Helper T cell (primary cell): ENCODE data around the genes SLC25A33 and PGD.

- PRO-cap, 2 experiments = no peak in any of the 2 experiments
Observed at GRCh38 chr1:9280117-9280700, 12.5 kb upstream of the SPSB1 start.

DNA sequence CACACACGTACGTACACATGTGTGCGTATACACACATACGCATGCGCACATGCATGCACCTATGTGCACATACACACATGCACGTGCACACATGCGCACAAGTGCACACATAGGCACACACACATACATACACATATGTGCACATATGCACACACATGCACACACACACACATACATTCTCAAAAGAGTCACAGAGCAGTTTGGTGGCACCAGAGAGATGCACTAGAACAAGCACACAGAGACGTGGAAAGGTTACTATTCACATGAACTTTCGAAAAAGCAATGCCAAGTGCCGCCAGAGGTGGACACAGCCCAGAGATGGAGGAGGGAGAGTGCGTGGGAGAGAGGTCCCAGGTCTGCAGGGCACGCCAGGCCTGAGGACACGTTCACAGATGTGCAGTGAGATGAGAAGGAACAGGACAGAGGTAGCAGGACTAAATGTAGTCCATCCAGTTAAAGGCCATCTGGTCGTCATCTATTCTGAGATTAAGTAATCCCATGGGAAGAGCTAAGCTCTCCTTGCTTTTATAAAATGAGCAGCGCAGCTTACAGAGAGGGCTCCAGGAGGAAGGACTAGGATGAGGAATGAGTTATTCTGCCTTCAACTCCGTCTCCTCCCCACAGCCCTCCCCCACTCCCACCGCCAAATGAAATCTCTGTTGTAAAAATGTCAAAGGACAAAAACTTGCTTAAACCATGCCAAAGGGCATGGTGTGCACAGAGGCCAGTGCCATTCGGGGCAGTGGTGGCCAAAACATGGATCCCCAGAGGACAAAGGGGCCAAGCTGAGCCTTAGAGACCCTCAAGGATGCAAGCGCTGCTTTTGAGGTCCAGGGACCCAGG lies 85.5 kb upstream of the SLC25A33 start:
- PRO-cap, 2 experiments = no peak in any of the 2 experiments

GRCh38 chr1:9494760-9495591 lies 44.3 kb upstream of the SLC25A33 start:
- PRO-cap, 2 experiments = no peak in any of the 2 experiments

- PRO-cap, 2 experiments = peak in 2 of 2 experiments; most common plus-strand start chr1:9539489 (in 2); most common minus-strand start chr1:9539855 (in 2)
Observed at GRCh38 chr1:9539314-9540465, at the start of gene SLC25A33. TSS of gene SLC25A33 (plus strand) at chr1:9539465.

DNA sequence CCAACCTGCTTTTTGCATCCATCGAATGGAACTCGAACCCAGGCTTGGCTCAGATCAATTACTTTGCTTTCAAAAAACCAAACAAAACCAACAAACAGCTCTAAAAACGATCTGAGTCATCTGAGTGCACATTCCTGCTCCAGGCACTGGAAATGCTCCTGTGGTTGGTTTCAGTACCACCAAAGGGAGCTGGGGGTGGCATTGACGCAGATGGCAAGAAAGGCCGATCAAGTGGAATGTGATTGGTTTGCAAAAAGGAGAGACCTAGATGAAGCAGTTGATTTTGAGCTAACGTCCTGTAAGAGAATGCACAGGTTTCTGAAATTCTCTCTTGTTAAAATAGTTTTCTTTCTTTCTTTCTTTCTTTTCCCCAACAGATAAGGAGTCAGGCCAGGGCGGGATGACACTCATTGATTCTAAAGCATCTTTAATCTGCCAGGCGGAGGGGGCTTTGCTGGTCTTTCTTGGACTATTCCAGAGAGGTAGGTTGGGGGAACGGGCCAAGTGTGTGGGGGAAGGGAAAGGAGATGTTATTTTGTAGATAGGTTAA lies 39.6 kb downstream of the PIK3CD start:
- PRO-cap, 2 experiments = no peak in any of the 2 experiments

DNA sequence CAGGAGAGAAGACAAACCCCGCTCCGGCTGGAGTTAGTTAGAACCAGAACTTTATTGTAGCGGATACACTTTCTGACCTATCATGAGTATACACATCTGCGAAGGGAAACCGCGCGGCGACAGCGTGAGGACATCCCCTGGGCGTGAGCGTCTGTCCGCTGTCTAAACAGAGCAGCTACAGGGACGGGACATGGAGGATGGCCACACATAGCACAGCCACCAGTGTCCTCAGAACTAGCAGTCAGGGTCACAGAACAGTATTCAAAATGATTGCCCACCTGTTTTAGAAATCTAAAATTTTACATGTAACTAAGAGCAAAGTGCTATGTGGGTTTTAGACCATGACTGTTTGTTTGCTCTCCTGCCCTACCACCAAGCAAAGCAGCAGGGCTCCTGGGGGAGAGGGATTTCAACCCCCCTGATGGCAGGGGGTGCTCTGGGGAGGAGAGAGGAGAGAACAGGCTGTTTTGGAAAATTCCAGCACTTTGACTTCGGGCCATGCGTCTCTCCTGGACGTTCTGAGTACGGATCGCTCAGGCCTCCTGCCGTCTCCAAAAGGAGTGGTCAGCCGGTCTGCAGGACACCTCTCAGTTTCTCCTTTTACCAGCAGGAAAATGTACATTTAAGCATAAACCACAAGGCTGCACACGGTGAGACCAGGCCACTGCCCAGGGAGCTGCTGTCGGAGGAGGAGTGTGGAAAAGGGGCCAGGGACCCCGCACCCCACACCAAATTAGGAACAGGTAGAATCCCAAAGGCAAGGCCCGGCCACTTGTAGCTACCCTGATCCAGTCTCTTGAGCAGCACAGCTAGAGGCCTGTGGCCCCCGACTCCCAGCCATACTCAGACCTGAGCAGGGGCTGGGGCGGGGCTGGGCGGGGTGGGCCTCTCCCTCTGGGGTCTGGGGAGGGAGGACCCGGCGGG lies 77.7 kb downstream of the PIK3CD start:
- PRO-cap, 2 experiments = peak in 2 of 2 experiments; most common plus-strand start position 161 of the sequence (in 1)

- PRO-cap, 2 experiments = no peak in any of the 2 experiments
Observed at GRCh38 chr1:9751355-9751863, 72.4 kb downstream of the CLSTN1 start.

DNA sequence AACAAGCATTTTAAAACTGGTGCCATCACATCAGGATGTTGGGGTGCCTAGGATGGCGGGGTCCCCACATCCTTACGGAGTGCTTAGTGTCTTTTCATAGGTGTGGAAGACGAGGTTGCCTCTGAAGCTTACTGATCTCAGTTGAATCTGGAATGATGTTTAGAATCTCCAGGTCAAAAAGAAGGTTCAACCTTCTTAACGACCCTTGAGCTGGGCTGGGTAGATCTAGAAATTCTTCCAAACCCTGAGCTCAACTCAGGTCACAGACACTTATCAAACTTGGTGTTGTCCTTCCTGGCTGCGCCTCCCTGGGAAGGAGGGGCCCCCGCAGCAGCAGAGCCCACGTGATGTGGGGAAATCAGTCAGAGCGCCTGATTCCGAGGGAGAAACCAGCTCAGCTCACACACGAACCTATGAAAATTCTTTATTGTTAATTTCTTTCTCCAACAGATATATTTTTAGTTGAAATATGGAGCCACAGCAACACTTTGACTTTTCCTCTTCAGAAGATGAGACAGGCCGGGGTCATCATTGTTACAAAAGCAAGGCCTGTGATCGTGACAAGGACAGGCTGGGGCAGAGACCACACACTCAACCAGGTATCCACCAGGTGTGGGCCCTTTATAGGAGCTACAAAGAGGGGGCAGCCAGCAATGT lies 24.2 kb upstream of the CLSTN1 start:
- PRO-cap, 2 experiments = no peak in any of the 2 experiments

GRCh38 chr1:10180103-10180420 lies 30.3 kb upstream of the KIF1B start:
- PRO-cap, 2 experiments = no peak in any of the 2 experiments

DNA sequence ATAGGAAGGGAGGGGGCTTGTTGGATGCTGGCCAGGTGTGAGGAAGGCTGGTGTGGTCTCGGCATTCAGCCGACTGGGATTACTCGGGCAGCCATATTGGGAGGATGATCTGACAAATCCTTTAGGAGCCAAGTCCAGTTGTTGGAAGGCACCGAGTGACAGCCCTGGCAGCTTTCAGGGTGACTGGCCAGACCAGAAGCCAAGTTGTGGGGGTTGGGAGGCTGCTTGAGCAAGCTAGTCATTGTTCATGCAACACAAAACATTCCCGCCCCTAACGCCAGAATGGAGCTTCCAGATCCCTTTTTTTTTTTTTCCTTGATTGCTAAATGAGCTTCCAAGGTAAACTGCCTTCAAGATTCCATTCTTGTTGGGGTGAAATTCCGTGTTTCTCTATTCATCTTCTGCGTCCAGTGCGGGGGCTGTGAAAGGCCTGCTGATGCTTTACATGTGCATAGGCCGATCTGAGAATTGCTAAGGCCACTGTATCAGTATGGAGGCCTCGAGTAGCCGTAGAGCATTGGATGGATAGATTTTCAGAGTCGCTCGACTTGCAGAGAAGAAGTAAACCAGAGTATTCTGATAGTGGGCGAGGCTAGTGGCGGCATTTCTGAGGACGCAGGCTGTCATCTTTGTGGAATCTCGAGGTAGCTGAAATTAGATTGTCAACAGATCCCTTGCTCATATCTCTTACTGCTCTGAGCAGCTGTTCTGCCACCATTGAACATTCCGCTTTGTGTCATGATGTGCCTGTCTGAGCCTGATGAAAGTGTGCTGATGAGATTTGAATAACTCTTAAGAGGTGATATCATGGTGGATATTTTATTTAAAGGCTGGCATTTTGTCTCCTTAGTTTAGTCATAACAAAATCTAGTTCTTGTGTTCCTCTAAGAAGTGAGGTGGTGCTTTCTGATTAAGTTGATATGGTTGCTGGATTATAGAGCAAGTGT lies 1.3 kb downstream of the KIF1B start:
- PRO-cap, 2 experiments = no peak in any of the 2 experiments

DNA sequence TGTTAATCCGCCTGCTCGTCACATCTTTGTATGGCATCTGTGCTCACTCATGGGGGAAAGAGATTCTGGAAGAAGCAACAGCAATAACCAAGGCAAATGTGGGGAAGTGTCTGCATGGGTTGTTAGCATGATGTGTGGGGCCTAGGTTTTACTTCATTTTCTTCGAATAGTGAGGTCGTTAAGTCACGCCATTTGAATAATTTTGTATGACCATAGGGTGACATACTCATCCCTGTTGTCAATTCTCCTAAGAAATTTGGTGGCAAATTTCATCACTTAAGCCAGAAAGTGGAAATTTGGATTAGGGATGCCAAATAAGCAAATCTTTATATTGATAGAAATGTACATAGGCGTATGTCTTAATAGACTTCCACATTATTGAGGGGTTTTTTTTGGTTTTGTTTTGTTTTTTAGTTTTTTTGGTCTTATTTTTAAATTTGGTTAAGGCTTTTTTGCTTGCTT lies 92.3 kb downstream of the KIF1B start:
- PRO-cap, 2 experiments = no peak in any of the 2 experiments

DNA sequence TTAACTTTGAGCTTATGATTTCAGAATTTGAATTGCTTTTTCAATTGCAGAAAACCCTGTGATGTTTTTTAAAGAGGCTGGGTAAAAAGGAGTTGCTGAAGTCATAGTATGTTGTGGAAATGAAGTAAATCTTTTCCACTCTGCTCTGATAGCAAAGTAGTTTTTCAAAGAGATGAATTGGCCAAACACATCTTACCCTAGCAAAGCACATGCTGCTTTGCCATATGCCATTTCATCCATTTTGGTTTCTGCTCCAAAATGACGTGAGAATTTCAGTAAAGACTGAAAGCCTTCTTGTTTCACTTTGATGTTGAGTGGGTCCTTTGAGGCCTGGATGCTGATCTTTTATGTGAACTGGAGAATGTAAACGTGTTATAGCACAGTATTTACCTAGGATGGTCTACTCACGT lies 73.4 kb upstream of the PGD start:
- PRO-cap, 2 experiments = peak in 1 of 2 experiments; most common minus-strand start position 243 of the sequence (in 1)

- PRO-cap, 2 experiments = peak in 2 of 2 experiments; most common plus-strand start chr1:10399069 (in 2); most common minus-strand start chr1:10398829 (in 2)
Observed at GRCh38 chr1:10398145-10399193, at the start of gene PGD. TSS of gene PGD (plus strand) at chr1:10399064.

- PRO-cap, 2 experiments = no peak in any of the 2 experiments
Observed at GRCh38 chr1:10415118-10415791, 15.0 kb upstream of the CENPS start.

- PRO-cap, 2 experiments = peak in 2 of 2 experiments; most common minus-strand start chr1:10496748 (in 2)
Observed at GRCh38 chr1:10496597-10496843, 21.8 kb downstream of the PEX14 start.

- PRO-cap, 2 experiments = no peak in any of the 2 experiments
Observed at GRCh38 chr1:10541332-10541578, 66.5 kb downstream of the PEX14 start.

GRCh38 chr1:10557345-10557691 lies 82.6 kb downstream of the PEX14 start:
- PRO-cap, 2 experiments = no peak in any of the 2 experiments

- PRO-cap, 2 experiments = no peak in any of the 2 experiments
Observed at GRCh38 chr1:10616217-10616871, 141.6 kb downstream of the PEX14 start.

DNA sequence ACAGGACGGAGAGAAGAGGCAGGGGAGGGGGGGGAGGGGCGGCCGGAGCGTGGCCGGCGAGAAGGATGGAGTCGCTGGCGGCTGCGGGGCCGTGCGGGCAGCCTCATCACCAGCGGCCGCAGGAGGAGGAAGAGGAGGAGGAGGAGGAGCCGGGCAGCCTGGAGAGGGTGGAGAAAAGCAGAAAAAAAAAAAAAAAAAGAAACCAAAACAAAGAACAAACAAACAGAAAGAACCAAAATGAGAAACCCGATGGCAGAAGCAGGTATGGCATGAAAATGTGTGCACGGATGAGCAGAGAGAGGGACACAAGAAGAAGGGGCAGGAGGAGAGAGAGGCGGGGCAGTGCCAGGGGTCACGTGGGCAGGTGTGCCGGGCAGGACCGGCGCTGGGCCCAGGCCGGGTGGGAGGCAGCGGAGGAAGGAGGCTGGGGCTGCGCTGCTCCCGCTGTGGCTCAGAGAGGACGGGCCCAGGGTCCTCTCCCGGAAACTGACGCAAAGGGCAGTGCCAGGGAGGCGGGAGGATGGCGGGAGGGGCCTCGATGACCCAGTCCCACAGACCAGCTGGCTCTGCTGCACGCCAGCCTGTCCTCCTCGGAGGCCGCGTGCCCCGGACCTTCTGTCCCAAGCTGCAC lies 154.2 kb downstream of the CASZ1 start:
- PRO-cap, 2 experiments = no peak in any of the 2 experiments

DNA sequence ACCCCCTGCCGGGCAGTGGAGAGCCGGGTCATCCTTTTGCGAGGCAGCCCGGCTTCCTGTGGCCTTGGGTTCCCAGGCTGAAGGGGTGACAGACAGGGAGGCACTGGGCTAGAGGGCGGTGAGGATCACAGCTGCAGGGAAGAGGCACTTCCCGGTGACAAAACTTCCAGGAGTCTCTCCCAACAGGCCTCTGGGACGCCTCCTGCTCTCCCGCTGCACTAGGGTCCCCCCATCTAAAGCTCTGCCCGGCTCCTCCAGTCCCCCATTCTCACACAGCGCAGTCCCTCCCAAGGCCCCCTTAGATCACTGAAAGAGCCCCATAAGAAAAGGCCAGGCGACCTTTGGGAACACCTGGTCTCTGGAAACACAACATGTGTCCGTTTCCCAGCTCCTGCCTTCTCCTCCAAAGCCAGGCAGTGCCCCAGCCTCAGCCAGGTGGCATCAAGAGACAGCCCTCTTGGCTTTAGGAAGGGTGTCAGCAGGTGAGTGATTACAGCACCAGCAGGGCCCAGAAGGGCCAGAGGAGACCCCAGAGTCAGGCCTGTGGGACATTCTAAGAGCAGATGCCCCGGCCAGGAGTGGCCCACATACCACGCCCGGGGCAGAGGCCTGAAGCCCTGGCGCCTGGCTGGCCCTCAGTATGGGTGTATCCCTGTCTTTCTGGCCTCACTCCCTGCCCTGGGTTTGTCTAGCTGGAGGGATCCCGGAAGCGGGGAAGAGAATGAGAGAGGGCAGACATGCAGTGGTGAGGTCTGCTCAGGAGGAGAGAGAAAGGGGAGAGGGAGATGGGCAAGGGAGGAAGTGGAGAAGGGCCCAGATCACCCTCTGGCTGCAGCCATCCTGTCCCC lies 109.3 kb downstream of the CASZ1 start:
- PRO-cap, 2 experiments = no peak in any of the 2 experiments